Neural cell (in vitro differentiated cells): ENCODE results near the gene FHIP1A.

DNA sequence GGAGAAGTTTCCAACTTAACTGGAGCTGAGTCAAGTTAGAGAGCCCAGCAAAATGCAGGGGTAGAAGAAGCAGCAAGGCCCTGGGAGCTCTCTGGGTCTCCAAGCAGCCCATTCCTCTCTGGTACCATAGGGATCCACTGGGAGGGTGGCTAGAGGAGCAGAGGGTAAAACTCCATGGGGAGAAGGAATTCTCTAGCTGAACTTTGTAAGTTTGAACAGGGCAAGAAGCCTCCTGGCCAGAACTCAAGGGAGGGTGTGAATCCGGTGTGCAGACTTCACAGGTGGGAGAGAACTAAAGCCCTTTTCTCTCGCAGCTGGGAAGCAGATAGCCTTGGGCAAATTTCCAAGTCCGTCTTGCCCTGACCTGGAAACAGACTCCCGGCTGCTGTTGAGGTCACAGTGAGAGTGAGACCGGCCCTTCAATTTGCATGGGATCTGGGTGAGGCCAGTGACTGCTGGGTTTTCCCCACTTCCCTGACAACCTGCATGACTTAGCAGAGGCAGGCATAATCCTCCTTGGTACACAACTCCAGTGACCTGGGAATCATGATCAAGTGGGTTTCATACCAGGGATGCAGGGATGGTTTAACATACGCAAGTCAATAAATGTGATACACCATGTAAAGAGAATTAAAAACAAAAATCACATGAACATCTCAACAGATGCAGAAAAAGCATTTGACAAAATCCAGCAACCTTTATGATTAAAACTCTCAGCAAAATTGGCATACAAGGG lies 94.5 kb upstream of the ZNF827 start:
- RAMPAGE, long total RNA: no peak

DNA sequence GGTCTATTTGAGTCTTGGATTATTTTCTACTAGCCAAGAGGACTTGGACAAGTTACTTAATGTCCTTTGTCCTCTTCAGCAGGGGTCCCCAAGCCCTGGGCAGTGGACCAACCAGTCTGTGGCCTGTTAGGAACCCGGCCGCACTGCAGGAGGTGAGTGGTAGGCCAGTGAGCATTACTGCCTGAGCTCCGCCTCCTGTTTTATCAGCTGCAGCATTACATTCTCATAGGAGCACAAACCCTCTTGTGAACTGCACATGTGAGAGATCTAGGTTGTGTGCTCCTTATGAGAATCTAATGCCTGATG lies 151.4 kb downstream of the REELD1 start:
- RAMPAGE, long total RNA: no peak

- RAMPAGE, long total RNA: no peak
These were observed 16.3 kb downstream of the POU4F2 start for GRCh38 chr4:146654820-146655545.

- RAMPAGE, long total RNA: no peak
These were observed 111.9 kb upstream of the TTC29 start for GRCh38 chr4:147057674-147057873.

GRCh38 chr4:147683064-147683560 lies 851 bp downstream of the PRMT9 start:
- RAMPAGE, long total RNA: no peak

GRCh38 chr4:147753866-147754425 lies 22.1 kb downstream of the ARHGAP10 start:
- RAMPAGE, long total RNA: no peak

DNA sequence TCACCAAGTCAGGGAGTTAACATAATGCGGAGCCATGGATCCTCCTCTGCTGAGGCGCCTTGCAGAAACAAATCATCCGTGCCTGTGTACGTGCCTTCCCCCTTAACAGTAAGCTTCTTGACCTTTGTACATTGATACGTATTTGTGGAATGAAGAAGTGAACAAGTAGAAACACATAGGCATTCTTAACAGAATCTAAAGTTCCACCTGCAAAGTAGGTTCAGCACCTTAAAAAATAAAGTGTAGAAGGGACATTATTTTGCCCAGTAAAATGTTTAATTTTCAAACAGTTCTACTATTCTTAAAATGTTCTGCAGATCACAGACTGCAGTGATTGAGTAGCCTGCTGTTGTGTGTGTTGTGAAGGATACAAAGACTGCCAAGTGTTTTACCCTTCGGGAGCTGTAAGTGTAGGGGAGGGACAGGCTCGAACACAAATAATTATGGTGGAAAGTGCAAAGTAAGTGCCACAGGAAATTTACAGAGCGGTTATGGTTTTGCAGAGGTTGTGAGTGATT lies 61.9 kb downstream of the ARHGAP10 start:
- RAMPAGE, long total RNA: no peak

DNA sequence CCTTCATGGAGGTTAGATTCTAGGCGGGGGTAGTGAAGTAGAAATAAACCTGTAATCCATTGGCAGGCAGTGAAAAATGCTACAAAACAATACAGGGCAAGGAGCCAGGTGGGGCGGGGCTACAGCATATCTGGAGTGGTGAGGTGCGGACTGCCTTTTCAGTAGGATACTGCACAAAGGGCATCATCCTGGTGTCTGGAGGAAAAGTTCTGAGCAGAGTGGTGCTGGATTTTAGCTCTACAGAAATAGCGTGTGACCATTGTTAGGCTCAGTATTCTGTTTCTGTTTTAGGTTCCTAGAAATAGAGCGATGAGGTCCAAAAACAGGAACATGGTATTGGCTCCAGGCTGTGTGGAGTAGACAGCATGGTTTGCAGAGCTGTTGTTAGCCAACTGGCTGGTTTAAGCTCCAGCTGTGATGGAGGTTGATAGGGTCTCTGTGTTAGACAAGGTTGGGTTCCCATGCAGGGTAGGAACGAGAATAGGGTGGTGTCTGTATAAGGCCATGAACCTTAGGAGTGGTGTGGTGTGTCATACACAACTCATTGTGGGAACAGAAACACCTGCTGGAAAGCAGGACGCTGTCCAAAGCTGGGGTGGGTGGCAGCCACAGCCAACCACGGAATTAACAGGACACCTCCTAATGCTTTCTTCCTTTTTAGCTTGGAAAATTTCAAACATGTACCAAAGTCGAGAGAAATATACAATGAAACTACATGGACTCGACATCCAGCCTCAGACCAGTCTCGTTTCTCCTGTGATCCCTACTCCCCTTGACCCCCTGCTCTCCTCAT lies 94.2 kb downstream of the ARHGAP10 start:
- RAMPAGE, long total RNA: no peak

DNA sequence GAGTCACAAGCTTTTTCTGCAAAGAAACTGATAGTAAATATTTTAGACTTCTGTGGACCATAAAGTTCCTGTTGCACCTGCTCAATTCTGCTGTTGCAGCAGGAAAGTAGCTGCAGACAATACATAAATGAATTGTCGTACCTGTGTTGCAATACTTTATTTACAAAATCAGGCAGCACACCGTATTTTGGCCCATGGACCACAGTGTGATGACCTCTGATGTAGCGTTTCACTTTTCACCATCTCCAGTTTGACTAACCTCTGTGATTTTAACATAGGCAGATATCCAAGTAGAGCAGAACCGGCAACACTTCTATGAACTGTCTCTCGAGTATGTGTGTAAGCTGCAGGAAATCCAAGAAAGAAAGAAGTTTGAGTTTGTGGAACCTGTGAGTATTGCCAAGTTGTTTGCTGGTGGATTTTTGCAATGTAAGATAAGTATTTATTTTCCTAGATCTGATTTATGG lies 132.7 kb downstream of the ARHGAP10 start:
- RAMPAGE, long total RNA: no peak

DNA sequence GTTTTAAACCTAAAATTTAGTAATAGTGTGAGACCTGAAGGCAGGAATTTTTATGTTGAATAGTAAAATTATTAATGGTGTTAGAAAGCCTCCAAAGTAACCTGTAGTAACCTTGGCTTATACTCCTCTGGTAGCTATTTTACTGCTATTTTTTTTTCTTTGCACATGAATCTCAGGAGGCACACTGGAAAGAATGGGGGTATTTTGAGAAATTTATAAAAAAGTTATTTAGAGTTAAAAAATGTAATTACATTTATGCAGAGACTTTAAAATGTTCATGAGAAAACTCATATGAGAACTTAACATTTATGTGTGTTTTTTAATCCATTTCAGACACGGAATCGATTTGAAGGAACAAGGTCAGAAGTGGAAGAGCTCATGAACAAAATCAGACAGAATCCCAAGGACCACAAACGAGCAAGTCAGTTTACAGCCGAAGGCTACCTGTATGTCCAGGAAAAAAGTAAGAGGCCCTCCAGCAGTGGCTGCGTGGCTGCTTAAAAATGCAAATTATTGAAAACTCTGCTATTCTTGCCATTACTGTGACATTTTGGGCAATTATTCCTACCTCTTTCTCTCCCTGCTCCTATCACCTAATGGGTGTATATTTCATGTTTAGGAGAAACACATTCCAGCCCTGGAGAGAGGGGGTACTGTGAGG lies 142.9 kb downstream of the ARHGAP10 start:
- RAMPAGE, long total RNA: no peak

- RAMPAGE, long total RNA: no peak
These were observed 239.2 kb downstream of the ARHGAP10 start for GRCh38 chr4:147971141-147971519.

- RAMPAGE, long total RNA: no peak
These were observed 66.1 kb downstream of the NR3C2 start for GRCh38 chr4:148376159-148376436.

- RAMPAGE, long total RNA: no peak
These were observed 10.7 kb downstream of the NR3C2 start for GRCh38 chr4:148431287-148432085.

- RAMPAGE, long total RNA: no peak
These were observed 190.0 kb downstream of the MAB21L2 start for GRCh38 chr4:150771859-150772506.

DNA sequence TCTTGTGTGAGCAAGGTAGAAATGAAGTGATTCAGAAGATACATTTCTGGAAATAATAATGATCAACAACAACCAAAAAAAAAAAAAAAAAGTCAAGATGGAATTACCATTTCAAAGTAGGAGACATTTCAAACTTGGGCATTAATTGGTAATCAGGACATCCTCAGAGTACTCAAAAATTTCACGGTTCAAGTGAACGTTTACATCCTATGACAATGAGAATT lies 19.2 kb downstream of the LRBA start:
- RAMPAGE, long total RNA: no peak

GRCh38 chr4:151402411-151402859 lies 6.5 kb upstream of the FHIP1A start:
- RAMPAGE, long total RNA: no peak

DNA sequence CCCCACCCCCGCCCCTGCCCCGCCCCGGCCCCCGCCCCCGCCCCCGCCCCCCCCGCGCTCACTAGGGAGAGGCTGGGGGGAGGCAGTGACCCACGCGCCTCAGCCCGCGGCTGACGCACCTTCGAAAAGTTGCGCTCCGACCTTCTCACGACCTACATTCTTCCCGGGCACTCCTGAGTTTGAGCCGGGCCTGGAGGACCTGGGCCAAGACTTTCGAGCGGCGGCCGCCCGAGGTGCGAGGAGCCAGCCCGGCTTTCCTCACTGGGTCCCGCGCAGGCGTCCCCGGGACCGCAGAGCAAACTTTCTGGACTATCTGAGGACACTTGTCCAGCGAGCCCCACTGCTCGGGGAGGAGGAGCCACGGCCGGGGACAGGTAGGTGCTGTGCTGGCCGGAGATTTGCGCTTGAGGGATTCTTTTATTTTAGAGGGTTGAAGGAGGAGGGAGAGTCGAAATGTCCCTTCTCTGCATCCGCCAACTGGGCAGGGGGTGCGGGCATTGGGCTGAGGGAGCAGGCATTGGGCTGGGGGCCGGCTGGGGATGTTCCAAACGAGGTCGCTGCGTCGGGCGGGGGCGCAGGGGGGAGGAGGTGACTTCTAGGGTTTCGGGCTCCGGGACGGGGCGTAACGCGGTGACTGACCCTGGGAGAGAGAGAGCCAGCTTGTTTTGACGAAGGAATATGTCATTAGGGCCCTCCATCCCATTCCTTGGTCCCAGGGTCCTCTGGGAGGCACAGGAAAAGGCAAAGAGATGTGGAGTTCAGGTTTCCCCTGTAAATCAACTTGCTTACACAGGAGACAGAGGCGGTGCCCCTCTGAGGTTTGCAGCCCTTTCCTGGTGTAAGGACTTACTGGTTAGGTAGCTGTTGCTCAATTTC lies at the start of gene FHIP1A:
TSS of gene FHIP1A (plus strand) at position 85 of the 876 bp plus-strand sequence.
- RAMPAGE, long total RNA: no peak

DNA sequence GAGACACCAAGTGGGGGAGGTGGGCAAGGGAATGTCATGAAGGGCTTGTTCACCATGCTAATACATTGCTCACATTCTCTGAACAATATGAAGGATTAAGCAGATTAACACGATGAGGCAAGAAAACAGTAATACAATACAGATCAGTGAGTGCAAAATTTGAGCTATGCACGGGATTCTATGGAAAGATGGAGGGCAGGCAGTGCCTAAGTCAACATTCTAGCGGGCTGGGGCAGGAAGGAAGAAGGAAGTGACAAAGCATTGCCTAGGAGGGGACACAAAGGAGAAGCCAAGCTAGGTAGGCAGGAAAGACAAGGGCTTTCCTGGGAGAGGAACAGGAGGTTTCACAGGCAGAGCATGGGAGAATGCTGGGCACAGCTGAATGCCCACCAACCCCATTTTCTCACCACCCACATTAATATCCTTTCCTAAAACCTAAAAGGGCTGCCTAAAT lies 278.1 kb downstream of the FBXW7 start:
- RAMPAGE, long total RNA: no peak

- RAMPAGE, long total RNA: no peak
These were observed 124.4 kb downstream of the FBXW7 start for GRCh38 chr4:152411311-152412069.

GRCh38 chr4:152524835-152525253 lies 11.0 kb downstream of the FBXW7 start:
- RAMPAGE, long total RNA: no peak